Cardiac atrium fibroblast (primary cell): ENCODE measurements around the gene HNRNPDL.

- RAMPAGE, long total RNA = no peak
Measured at GRCh38 chr4:82362702-82363085, 11.1 kb downstream of the HNRNPD start.

DNA sequence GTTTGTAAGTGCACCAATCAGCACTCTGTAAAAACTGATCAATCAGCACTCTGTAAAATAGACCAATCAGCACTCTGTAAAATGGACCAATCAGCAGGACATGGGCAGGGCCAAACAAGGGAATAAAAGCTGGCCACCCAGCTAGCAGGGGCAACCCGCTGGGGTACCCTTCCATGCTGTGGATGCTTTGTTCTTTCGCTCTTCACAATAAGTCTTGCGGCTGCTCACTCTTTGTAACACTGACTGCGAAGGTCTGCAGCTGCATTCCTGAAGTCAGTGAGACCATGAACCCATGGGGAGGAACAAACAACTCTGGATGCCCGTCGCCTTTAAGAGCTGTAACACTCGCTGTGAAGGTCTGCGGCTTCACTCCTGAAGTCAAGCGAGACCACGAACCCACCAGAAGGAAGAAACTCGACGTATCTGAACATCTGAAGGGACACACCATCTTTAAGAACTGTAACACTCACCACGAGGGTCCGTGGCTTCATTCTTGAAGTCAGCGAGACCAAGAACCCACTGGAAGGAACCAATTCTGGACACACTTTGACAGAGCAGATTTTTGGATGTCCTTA lies 14.2 kb downstream of the HNRNPDL start:
- RAMPAGE, long total RNA = no peak

- RAMPAGE, long total RNA = no peak
Measured at GRCh38 chr4:82429698-82430549, at the start of gene HNRNPDL. Gene HNRNPDL (minus strand): TSS chr4:82430462.

DNA sequence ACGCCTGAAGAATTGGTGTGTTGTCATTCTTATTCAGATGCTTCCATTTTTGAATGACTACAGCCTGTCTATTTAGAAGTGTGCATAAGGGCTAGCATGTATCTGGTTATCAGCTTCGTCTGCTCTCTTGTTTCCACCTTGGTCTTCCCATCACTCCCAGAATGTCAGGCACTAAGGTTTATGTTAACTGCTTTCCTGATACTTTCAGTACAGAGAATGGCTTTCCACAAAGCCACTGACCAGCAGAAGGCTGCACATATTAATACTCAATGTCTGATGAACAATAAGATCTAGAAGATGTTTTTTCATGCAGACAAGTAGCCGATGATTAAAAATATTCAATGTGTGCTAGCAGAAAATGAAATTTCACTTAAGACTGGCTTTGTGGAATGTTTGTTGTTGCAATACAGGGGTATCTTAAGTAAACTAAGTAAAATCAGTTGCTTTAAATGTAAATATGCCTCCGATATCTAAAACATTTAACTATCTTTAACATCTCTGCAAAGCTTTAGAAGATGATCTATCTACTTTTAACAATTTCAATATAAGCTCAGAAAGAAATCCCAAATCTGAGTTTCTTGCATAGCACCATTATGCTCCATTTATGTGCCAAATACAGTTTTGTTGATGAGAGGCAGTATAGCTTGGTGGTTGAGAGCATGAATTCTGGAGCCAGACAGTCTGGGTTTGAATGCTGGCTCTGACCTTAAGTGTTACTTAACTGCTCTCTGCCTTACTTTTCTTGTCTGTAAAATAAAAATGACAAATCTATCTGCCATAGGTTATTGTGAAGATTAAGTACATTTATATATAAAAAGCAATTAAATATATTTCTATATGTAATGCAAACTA lies 24.9 kb upstream of the SCD5 start:
- RAMPAGE, long total RNA = no peak

DNA sequence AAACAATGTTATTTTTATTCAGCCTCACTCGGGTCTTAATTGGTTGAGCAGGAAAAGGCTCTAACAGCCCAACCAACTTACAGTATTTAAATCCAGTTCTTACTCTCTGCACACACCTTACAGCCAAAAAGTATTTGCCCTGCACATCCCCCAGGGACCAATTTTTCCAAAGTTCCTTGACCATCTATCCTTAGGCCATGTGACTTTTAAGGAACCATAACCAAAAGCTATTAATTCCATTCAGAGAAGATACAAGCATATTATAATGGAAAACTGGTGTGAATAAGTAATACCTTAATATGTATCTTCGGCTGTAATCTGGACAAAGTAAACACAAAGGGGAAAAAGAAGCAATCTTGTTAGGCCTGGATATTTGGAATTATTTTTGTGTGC lies 1.1 kb upstream of the THAP9 start:
- RAMPAGE, long total RNA = no peak

DNA sequence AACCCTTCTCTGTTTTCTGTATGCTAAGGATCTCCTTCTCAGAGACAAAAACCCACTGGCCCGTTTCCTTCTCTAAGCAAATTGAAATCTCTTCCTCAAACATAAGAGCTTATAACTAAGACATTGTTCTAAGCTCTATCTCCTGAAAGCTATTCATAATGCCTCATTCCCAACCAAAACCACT lies 805 bp upstream of the THAP9 start:
- RAMPAGE, long total RNA = no peak

GRCh38 chr4:82968623-82969204 lies 41.9 kb downstream of the LIN54 start:
- RAMPAGE, long total RNA = no peak

DNA sequence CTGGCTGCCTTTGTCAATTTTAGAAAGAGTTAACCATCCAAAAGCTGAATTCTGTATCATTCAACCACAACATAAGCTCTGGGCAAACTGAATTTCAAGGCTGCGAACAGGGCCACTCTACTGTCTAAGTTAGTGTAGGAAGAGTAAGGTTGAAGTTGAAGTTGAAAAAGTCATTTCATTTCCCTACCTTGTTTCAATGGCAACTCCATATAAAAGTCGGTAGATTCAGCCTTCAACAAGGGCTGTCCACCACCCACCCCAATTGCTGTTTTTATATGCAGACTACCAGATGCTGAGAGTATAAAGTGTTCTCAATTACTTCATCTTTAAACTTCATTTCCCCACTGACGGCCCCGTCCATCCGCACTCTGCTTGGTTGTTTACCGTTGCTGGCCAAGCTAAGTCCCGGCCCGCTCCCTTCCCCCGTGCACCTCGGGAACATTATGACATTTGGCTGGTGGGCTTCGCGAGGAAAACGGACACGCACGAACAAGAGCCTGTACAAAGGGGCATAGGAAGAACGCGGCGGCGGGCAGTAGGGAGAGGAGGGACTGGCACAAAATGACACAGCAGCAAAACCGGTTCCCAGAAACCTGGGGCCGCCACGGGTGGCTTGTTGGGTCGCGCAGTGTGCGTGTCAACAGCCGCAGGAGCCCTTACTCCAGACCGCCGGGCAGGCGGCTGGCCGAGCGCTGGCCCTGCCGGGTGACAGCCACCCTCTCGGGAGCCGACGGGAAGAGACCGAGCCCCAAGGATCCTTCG lies 1.4 kb upstream of the LIN54 start:
- RAMPAGE, long total RNA = no peak

GRCh38 chr4:83109198-83110392 lies 4.9 kb downstream of the PLAC8 start:
- RAMPAGE, long total RNA = no peak

- RAMPAGE, long total RNA = no peak
Measured at GRCh38 chr4:83485391-83485820, 506 bp upstream of the ABRAXAS1 start.

GRCh38 chr4:83535318-83535917 lies 490 bp upstream of the GPAT3 start:
- RAMPAGE, long total RNA = no peak

- RAMPAGE, long total RNA = no peak
Measured at GRCh38 chr4:84126897-84127451, 372.1 kb downstream of the NKX6-1 start.

- RAMPAGE, long total RNA = no peak
Measured at GRCh38 chr4:84678865-84679327, 96.0 kb downstream of the CDS1 start.

DNA sequence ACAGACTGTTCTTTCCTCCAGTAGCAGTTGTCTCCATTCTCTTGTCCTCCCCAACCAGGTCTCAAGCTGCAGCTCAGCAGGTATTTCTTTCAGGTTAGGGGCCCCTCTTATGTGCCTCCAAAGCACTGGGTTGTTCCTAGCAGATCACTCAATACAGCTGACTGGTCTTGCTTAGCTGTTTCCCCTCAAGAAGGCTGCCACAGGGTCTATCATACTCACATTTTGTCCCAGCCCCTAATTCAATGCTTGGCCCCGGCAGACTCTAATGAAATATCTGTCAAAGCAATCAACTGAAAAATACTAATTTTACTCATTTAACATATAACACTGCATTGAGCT lies 156.6 kb downstream of the CDS1 start:
- RAMPAGE, long total RNA = no peak

- RAMPAGE, long total RNA = no peak
Measured at GRCh38 chr4:84960131-84960534, 6.4 kb downstream of the WDFY3 start.

- RAMPAGE, long total RNA = no peak
Measured at GRCh38 chr4:84967634-84967911, 1.1 kb upstream of the WDFY3 start.

- RAMPAGE, long total RNA = no peak
Measured at GRCh38 chr4:85477319-85478009, 2.5 kb downstream of the ARHGAP24 start.

GRCh38 chr4:85799917-85800739 lies 325.2 kb downstream of the ARHGAP24 start:
- RAMPAGE, long total RNA = no peak

- RAMPAGE, long total RNA = no peak
Measured at GRCh38 chr4:86582456-86582867, 11.7 kb upstream of the PTPN13 start.

- RAMPAGE, long total RNA = no peak
Measured at GRCh38 chr4:86595495-86595908, 1.4 kb downstream of the PTPN13 start.